Ileum (tissue), 1 donor: ENCODE data around the gene PDZD8.

DNA sequence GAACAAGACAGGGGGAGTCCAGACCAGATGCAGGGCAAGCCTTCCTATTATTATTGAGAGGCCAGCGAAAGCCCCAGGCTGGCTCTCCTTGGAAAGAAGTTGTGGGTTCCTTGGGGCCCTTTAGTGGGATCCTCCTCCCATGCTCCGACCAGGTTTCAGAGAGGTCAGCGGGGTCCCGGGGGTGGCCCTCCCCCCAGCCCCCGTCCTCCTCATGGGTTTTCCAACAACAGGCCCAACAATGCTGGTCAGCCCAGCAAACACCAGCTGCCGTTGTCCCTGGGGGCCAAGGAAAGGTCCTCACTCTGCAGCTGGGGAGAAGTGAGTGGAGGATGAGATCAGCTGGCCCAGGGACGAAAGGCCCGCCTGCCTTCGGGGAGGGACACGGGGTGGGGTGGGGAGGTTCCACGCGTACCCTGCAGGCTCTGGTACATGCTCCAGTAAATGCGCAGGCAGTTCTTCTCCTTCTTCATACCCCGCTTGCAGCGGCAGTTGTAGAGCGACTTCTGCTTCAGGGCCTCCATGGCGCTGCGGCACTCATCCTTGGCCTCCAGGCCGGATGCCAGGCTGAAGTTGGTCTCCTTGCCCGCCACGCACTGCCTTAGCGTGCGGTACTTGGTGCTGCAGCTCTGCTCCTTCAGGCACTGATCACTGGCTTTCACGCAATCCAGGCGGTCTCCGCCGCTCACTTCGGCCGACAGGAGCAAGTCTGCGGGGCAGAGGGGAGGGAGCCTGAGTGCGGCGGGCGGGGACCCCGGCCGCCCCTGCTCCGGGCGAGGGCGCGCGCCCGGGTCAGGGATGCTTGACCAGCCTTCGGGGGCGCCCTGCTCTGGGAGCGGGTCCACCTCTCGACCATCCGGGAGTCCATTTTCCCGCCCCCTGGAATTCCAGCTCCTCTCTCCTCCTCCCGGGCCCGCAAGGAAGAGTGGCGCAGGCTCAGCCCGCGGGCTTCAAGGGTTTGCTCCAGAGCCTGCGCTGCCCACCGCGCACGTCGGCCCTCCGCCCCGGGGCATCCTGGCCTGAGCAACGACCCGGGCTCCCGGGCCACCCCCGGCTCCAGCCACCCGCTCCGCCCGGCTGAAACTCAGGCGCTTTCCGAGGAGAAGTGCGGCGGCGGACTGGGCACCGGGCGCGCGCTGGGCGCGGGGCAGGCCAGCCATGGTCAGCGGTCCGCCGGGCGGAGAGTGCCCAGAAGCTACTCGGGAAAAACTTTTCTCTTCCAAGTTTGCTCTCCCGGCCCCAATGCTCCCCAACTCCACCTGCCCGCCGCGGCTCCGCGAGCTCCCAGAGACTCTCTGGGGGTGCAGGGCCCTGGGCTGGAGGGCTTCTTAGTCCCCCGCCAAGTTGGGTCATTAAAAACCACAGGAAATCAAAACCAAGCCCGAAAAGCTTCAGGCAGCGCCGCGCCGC, 2.1 kb downstream of the GFRA1 start:
- PRO-cap: no peak

GRCh38 chr10:116325274-116325672, 1.0 kb downstream of the CCDC172 start:
- PRO-cap: no peak

GRCh38 chr10:117286321-117287150, 45.6 kb downstream of the SLC18A2 start:
- PRO-cap: no peak

GRCh38 chr10:117374970-117375860, at the start of gene PDZD8:
Gene PDZD8 (minus strand): TSS chr10:117375440.
- PRO-cap: bidirectional peak, plus-strand start at chr10:117375550, minus-strand start at chr10:117375427

- PRO-cap: no peak
Observed at GRCh38 chr10:117398071-117398586, 22.9 kb upstream of the PDZD8 start.

DNA sequence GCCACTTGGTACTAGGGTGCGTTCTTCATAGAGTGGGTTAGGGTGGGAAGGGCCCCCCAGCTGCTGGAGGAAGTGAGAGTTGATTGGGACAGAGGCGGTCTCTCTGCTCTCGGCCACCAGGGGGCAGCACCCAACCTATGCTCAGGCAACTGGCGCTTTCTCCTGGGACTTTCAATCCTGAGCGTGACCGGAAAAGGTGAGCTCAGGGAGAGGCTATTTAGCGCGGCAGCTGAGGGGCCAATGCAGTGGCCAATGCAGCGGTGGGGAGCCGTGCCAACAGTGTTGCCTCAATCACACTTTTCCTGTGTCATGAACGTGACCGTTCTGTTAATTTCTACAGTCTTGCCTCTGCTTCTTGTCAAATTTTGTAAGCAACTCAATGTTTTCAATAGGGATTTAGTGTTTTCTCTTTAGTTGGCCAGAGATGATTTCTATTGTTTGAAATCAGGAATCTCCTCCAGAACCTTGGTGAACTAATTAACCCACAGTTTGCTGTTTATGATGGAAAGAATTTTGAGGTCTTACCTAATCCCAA, 67.8 kb upstream of the PDZD8 start:
- PRO-cap: no peak

GRCh38 chr10:117496560-117497032, 46.0 kb upstream of the EMX2 start:
- PRO-cap: no peak

DNA sequence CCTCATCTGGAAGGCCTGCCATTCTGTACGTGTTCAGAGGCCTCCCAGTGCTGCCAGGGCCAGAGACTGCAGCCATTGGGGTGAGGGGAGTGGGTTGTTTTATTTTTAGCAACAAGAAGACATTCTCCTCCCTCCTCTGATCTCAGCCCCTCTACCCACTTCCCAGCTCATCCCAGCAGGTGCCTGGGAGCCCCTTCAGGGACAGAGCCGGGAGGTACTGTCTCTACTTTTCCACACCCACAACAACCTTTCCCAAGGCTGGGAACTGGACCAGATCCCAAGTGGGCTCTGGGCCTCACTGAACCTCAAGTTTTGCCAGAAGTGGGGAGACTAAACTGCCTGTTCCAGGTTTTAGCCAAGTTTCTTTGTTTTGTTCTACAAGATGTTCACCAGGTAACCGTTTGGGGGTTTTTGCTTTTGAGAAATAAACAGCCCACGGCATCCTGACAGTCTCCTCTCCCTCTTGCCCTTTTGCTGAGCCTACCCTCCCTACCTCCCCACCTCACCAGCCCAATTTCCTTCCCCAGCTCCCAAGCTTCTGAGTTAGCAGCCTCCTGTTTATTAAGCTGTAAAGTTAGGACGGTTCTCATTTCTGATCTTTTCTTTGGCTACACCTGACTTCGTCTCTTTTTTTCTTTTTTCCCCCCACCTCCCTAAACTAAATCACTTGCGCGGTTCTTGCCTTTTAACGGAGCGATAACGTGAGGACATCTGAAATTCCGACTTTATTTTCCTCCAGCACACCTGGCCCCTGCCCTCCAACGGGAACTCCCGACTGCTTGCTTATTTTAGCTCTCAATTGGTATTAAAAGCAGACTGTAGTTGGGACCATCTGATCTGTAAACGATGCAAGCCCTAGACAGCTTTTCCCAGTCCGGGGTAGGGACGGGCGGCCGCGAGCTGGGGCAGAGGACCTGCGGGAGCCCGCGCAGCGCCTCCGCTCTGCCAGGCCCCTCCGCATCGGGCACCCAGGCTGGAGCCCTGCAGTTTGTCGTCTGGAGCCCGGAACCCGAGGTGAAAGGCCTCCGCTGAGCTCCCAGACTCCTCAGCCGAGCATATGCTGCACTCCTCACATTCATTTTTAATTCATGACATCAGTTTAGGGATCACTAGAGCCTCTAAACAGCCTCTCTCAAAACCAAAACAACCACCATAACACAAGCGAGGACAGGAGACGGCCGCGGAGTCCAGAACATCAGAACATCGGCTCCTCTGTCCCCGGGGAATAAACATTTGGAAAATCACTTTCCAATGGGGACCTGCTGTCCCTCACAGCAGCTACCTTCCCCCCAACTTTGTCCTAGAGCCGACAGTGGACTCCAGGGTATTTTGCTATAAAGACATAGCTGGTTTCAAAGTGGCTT, 10.2 kb upstream of the EMX2 start:
- PRO-cap: no peak

DNA sequence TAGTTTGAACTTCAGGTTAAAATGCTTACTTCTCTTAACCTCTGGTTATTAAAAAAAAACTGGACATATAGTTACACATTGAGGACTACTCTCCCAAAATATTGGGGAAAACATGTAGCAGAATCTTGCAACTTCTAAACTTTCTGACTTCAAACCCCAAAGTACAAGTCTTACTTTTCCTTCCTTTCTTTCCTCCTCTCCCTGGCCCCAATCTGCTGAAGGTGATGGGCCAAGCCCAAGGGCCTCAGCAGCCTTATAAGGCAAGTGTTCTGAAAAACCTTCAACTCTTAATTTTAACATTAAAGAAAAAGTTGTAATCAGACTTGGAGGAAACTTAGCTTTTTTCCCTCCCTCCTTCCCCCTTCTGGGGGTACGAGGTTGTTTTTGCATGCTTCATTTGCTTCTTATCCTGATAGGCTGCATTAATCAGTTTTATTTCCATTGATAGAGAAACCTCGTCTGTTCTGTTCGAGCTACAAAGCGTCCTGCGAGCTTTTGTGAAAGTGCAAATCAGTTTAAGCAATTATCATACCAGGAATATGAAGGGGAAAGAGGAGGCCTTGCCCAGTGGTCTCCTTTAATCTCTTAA, 7.4 kb downstream of the EMX2 start:
- PRO-cap: no peak

DNA sequence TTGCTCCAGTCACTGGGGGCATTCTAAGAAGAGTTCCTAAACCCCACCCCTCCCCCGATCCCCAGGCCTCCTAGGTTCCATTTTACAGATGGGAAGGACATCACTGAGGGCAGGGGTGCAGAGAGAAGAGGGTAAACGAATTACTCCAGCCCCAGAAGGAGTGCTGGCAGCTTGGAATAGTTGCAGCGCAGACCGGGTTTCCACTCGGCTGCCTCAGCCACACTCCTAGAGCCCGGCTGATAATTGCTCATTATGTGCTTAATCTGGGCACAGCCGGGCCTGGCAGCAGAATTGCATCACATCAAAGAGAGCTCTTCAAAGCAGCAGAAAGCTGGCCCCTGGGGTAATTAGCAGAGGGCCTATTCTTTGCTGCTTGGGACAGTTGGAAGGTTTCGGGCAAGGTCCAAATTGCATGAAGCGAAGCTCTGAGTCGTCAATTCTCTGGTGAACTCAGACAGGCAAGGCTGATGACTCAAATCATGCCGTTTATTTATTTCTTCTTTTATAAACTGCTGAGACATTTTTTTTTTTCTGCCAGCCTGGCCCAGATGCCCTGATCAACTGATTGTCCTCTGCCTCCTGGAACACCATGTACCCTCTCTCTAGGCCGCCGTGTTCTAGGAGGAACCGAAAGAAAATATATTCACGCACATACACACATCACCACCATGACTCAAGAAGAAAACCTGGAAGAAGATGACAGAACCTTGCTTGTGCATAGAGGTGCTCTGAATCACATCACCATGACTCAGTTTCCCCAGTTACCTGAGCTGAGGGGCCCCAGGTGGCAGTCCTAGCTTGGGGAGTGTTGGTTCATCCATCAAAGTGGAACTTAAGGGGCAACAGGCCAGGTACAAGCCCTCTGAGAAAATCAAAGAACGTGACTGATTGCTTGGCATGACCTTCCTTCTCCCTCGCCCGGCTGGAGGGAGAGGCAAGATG, 242.2 kb downstream of the RAB11FIP2 start:
- PRO-cap: no peak

DNA sequence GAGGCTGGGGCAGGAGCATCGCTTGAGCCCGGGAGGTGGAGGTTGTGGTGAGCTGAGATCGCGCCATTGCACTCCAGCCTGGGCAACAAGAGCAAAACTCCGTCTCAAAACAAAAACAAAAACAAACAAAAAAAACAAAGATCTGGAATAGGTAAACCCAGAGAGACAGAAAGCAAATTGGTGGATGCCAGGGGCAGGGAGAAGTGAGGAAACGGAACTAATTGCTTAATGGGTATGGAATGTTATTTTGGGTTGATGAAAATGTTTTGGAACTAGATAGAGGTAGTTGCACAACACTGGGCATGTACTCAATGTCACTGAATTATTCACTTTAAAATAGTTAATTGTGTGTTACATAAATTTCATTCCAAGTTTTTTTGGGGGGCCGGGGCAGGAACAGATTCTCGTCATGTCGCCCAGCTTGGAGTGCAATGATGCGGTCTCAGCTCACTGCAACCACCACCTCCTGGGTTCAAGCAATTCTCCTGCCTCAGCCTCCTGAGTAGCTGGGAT, 10.4 kb downstream of the CACUL1 start:
- PRO-cap: no peak

DNA sequence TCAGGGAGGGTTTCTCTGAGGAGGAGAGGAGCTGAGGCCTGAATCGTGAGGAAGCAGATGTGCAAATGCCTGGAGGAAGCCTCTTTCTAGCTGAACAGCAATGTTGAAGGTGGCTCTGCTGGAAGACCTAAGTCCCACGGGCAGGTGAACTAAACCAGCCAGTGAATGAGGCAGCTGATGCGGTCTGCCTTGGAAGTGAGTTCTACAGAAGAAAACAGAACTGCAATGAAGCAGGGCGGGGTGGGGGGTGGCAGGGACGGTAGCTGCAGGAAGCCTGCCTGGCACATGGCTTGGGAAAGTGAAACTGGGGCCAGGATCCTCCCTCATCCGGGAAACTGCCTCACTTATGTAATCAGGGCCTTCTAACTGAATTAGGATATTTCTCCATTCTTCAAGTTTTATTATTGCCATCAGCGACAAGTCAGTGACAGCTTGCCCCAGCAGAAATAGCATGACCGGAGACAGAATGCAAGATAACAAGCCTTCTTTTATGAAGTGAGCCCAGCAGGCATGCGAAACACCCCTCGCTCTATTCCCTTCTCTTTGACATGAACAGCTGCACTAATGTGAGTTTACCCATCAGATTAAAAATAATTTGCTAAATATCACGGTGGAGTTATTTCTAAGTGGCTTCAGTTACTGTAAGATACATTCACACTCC, 77.4 kb upstream of the CACUL1 start:
- PRO-cap: no peak

- PRO-cap: no peak
Observed at GRCh38 chr10:119025219-119025663, 4.3 kb upstream of the NANOS1 start.

DNA sequence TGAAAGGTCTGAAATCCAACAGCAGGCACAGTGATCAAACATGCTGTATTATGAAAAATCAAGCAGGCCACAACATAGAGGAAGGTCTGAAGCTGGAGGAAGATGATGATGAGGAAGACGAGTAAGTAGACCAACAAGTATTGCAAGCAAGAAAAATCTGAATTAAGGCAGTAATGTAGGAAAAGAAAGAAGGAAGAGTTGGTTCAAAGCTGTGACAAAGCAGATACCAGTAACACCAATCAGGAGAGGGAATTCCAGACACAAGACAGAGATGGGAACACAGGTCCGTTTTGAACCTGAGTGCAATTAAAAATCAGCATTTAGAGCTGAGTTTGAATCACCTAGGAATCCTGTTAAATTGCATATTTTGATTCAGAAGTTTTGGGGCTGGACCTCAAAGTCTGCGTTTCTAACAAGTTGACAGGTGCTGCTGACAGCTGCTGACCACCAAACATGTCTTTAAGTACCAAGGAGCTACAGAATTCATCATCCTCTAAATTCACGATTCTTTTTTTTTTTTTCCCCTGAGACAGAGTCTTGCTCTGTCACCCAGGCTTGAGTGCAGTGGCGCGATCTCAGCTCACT, 18.7 kb downstream of the NANOS1 start:
- PRO-cap: no peak

- PRO-cap: no peak
Observed at GRCh38 chr10:119090287-119090835, 9.7 kb upstream of the EIF3A start.

DNA sequence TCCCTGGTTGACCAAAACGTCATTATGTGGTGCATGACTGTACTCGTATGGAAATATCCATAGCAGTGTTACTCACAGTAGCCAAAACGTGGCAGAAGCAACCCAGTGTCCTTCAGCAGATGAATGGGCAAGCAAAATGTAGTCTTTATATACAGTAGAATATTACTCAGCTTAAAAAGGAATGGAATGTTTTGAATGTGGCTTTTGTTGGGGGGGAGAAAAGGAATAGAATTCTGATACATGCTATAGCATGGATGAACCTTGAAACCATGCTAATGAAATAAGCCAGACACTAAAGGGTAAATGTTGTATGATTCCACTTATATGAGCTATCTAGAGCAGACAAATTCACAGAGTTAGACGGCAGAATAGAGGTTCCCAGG, 30.3 kb downstream of the SFXN4 start:
- PRO-cap: no peak

DNA sequence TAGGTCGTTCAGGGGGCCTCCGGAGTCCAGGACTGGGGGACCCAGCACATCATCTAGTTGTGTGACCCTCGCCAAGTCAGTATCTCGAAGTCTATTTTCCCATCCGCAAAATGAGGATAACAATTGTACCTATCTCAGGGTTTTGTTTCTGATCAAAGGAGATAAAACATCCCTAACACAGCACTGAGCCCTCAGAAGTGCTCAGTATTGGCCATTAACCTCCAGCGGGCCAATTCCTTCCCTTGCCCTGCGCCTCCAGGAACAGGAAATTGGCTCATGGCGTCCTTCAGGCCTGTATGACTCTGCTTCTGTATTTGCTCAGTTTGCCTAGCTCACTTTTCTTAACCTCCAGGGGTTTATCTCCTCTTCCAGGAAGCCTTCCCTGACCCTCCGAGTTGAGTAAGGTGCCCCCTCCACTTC, 897 bp upstream of the SFXN4 start:
- PRO-cap: no peak

DNA sequence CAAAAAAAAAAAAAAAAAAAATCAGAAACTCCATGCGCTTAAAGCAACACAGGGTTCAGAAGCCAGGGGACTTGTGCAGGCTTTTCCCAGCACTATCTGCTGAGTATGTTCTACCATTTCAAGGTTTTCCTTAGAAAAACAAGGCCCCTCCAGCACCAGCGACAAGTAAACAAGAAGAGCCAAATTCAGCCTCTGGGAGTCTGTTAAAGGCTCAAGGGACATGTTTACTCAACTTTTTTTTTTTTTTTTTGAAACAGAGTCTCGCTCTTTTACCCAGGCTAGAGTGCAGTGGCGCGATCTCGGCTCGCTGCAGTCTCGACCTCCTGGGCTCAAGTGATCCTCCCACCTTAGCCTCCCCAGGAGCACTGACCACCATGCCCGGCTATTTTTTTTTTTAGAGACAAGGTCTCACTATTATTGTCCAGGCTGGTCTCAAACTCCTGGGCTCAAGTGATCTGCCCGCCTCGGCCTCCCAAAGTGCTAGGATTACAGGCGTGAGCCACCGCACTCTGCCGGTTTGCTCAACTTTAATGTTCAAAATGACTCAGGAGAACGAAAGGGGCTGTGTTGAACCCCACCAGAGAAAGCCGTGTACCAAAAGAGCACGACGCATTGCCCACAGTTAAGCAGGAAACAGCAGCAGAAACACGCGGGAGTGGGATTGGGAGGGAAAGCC, 825 bp downstream of the PRDX3 start:
- PRO-cap: no peak

- PRO-cap: no peak
Observed at GRCh38 chr10:119208113-119208573, 772 bp downstream of the GRK5 start.

GRCh38 chr10:119267260-119267900, 60.0 kb downstream of the GRK5 start:
- PRO-cap: no peak